ENCODE data around the gene MID2.

- PRO-cap, result no peak
Measured at GRCh38 chrX:104135565-104136207, 21.1 kb downstream of the SLC25A53 start.

DNA sequence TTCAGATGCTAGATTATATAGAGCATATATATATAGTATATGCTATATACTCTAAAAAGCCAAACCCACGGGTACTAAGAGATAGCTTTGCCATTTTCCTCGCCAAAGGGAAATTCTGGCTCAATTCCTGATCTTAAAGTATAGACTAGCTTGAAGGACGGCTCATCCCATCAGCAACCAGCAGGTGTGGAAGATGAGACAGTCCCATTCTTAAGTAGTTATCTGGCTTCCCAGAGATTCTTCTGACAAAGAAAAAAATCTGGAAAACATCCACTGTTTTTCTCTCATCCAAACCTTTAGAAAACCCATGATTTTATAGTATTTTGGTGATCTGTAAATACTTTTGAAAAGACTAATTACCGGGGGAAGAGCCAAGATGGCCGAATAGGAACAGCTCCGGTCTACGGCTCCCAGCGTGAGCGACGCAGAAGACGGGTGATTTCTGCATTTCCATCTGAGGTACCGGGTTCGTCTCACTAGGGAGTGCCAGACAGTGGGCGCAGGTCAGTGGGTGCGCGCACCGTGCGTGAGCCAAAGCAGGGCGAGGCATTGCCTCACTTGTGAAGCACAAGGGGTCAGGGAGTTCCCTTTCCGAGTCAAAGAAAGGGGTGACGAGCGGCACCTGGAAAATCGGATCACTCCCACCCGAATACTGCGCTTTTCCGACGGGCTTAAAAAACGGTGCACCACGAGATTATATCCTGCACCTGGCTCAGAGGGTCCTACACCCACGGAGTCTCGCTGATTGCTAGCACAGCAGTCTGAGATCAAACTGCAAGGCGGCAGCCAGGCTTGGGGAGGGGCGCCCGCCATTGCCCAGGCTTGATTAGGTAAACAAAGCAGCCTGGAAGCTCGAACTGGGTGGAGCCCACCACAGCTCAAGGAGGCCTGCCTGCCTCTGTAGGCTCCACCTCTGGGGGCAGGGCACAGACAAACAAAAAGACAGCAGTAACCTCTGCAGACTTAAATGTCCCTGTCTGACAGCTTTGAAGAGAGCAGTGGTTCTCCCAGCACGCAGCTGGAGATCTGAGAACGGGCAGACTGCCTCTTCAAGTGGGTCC is 25.5 kb upstream of the NRK start:
- PRO-cap, result no peak

DNA sequence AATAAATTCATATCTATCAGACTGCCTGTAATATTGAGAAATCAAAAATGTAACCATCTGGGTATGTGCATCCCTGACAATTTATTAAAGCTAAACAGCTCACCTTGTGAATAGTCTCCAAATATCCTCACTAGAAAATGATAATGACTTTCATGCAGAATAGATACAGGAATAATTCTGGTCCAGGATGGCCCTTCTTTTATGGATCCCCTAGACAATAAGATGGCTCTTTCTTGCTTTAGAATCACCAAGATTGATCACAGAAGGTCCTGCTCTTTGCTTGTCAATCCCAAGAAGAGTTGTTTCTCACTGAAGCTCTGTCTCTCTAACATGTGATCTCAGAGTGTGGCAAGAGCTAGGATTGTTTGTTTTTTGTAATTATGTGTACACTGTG is 8.6 kb upstream of the PWWP3B start:
- PRO-cap, result no peak

DNA sequence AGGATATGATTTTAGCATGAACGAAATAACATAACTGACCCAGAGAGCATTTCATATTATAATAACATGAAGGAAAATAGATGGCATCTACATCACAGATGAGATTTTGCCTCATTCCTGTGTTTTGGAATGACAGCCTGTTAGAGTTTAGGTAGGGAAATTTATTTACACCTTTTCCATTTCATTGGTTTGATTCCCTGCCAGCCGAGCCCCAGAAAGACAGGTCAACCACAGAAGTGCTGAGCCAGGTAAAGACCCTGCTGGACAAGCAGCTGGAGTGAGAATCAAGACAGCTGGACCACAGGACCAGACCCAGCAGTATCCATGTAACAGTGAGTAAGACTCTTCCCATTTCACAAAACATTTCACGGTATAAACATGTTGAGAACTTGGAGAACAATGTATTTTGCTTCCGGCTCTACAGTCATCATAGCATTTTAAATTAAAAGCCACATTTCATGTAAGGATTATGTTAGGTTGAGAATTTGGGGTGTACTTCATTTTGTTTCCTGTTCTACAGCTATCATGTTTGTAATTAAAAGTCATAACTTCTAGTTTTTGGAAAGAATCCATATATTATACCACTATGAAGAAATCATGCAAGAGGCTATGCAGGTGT is 2.8 kb downstream of the PWWP3B start:
- PRO-cap, result no peak

GRCh38 chrX:106950434-106950753 is 30.2 kb downstream of the CLDN2 start:
- PRO-cap, result no peak

DNA sequence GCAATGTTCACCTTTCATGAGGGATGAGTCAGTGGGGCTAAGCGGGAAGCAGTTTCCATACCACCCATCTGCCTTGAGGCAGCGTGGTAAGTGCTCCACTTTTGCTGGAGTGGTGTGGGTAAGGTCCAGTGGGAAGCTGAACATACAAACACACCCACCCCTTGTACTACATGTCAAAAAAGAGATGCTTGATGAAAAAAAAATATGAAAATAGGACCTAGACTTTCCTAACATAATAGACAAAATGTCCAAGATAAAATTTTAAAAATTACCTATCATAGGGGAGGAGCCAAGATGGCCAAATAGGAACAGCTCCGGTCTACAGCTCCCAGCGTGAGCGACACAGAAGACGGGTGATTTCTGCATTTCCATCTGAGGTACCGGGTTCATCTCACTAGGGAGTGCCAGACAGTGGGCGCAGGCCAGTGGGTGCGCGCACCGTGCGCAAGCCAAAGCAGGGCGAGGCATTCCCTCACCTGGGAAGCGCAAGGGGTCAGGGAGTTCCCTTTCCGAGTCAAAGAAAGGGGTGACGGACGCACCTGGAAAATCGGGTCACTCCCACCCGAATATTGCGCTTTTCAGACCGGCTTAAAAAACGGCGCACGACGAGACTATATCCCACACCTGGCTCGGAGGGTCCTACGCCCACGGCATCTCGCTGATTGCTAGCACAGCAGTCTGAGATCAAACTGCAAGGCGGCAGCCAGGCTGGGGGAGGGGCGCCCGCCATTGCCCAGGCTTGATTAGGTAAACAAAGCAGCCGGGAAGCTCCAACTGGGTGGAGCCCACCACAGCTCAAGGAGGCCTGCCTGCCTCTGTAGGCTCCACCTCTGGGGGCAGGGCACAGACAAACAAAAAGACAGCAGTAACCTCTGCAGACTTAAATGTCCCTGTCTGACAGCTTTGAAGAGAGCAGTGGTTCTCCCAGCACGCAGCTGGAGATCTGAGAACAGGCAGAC is 37.1 kb upstream of the RBM41 start:
- PRO-cap, result no peak

- PRO-cap, result no peak
Measured at GRCh38 chrX:107328793-107329135, 120.7 kb upstream of the FRMPD3 start.

GRCh38 chrX:107364198-107364748 is 85.2 kb upstream of the FRMPD3 start:
- PRO-cap, result no peak

- PRO-cap, result no peak
Measured at GRCh38 chrX:107728315-107729116, 47.1 kb downstream of the TSC22D3 start.

GRCh38 chrX:107766595-107767420 is 8.8 kb downstream of the TSC22D3 start:
- PRO-cap, result no peak

DNA sequence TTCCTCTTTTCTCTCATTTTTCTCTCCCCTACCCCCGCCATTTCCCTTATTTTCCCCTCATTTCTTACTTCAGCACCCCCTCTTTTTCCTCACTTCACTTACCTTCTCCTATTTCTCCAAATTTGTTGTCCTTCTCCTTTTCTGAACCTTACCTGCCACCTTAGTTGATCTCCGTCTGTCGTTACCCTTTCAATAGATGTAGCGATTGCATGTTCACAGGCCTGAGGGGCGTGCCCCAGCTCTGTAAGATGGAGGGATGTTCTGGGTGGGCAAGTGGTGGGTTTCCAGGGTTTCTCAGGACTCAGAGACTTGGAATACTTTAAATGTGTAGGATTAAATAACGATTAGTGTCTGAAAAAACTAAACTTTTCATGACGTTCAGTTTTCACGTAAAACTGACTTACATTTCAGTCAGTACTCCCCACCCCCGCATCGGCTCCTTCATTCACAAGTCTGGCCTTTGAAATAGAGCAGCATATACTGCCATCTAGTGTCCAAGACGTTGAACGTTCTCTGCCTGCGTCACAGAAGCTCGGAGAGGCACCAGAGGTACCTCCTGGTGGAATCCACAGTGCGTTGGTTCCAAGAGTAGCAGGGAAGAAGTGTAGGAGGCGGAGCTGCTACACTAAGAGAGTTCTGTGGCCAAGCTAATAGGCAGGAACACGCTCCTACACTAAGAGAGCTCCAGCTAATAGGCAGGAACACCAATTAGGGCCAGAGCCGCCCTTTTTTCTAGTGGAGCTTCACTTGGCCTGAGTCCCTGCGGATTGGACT is 478 bp upstream of the NCBP2L start:
- PRO-cap, result no peak

DNA sequence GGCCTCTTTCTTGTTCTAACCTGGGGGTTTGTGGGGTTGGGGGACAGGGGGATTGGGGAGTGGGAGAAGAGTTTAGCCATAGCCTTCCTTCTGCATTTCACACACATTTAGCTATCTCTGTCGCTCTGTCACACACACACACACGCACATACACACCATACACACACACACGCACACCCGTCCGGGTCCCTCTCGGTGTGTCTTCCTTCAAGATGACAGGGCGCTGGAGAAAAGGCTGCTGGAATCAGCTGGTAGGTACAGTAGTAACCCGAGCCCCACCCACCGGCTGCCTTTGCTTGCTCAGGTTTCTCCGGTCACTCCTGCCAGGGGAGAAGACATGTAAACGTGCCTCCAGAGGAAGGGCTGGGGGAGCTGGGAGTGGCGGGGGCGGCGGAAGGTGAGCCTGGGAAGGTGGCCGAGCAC is at the start of gene MID2:
Gene MID2, plus strand, starts transcription at position 317 of the 423 bp plus-strand sequence.
- PRO-cap, result unidirectional peak, plus-strand start at position 321 of the sequence

- PRO-cap, result no peak
Measured at GRCh38 chrX:108131384-108131918, 39.9 kb downstream of the ATG4A start.

GRCh38 chrX:108437780-108438110 is 477 bp downstream of the COL4A6 start:
- PRO-cap, result no peak

DNA sequence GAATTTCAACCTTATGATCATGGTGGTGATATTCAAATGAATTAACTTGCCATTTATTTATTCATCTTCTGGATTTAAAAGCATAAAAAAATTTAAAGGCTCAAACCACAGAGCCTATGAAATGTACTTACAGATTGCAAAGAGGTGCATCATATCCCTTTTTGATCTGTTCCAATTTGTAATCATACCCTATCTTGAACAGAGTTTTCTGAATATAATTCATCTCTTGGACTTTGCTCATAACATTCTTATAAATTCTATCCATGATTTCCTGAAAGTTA is 43.9 kb upstream of the KCNE5 start:
- PRO-cap, result no peak

- PRO-cap, result no peak
Measured at GRCh38 chrX:109997730-109998427, 5.0 kb upstream of the TMEM164 start.

DNA sequence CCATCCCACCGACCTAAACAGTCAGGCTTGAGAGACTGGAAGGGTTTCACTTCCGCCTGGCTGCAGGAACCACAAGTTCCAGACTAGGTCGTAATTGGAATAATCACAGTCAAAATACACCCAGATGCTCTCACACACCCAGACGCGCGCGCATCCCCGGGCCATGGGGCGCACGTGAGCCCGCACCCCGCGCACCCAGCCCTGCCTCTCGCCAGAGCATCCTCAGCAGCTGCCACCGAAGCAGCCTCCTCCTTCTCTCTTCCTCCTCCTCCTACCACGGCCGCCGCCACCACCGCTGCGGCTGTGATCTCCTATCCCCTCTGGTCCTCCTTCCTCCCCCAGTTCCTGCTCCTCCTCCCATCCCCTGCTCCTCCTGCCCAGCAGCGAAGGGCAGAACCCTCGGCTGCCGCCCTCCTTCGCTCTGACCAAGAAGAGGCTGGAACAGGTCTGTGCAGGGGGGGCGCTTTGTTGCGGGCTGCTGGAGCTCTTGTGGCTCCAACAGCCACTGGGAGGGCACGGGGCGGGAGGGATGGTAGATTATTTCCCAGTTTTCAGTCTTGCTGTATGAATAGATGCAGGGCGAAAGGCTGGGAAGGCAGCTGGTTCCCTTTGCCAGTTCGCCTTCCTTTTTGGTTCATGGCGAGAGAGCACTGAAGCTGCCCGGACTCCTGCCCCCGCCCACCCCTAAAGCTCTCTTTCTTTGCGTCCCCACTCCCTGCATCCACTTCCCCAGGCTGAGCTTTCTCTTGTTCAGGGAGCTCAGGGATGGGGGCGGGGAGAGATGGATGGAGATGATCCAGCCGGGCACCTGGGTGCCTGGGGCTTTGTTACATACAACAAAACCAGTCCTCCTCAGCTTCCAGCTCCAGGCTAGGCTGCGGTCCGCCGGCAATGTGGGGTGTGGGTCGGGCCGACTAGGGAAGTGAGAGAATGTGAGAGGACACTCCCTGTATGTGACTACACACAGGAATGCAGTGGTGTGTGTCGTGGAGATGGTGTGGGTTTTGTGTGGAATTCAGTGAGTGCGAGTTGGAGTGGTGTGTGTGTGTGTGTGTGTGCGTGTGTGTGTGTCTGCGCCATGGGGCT is 148.9 kb upstream of the CHRDL1 start:
- PRO-cap, result no peak

DNA sequence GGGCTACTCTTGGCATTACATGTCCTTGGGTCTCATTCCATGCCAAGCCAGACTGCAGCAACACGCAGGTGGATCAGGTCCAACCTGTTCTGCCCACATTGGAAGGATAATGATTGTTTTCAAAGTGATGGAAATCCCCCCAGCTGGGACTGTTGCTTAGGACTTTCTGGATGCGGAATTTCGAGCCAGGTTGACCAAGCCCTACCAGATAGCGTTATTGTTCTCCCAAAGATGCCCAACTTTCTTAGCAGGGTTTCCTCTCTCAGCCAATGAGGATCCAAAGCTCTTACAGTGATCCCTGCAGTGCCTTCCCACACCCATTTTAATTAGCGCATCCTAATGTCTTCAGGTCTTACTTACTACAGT is 149.6 kb upstream of the CHRDL1 start:
- PRO-cap, result no peak

DNA sequence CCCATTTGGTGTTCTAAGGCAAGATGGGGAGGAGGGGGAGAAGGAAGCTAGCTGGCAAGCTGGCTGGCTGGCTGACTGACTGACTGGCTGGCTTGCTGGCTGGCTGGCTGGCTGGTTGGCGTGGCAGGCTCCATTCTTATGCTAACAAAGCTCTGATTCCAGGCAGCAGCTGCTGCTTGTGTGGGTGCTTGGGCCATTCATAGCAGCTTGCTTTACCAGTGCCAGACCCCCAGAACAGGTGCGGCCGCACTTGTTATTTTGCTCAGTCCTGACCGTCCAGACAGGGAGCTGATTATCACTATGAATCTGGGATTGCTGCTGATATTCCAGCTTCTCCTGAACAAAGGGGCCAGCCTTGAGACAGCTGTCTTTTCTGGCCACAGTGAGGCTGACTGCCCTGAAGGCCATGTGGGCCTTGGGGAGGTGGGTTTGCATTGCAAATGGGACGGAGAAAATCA is 131.2 kb upstream of the PAK3 start:
- PRO-cap, result no peak

DNA sequence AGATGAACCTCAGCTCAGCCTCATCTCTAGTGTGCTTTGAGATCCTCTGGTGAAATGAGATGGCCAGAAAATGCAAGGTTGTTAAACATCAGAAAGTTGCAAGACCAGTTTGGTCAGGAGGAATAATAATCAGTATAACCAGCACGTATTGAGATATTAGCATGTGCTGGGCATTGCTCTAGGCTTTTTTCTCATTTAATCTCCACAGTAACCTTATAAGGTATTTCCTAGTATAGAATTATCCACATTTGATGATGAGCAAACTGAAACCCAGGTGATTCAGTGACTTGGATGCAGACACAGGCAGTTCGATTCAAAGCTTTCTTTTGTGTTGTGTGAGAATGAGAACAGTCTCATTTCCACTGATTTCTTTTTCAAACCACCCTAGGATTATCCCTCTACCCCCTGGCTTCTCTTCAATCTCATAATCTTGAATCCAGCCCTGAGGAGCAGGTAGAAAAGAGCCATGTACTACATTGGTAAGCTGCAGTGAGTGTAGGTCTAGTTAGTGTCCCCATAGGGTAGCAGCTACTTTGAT is 110.4 kb upstream of the PAK3 start:
- PRO-cap, result no peak

Data from natural killer cell (primary cell).